Body of pancreas (tissue), 2 donors: ENCODE measurements around a stretch of chr19.

DNA sequence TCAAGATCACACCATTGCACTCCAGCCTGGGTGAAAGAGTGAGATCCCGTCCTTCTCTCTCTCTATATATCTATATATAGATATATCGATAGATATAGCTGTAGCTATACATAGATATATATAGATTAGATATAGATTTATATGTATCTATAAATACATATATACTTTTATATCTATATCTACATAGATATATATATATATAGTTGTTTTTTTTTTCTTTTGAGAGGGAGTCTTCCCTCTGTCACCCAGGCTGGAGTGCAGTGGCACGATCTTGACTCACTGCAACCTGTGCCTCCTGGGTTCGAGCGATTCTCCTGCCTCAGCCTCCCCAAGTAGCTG is 14.7 kb upstream of the WDR18 start:
- PRO-cap: no peak
- RAMPAGE, long total RNA, 2 experiments: no peak in any of the 2 experiments

DNA sequence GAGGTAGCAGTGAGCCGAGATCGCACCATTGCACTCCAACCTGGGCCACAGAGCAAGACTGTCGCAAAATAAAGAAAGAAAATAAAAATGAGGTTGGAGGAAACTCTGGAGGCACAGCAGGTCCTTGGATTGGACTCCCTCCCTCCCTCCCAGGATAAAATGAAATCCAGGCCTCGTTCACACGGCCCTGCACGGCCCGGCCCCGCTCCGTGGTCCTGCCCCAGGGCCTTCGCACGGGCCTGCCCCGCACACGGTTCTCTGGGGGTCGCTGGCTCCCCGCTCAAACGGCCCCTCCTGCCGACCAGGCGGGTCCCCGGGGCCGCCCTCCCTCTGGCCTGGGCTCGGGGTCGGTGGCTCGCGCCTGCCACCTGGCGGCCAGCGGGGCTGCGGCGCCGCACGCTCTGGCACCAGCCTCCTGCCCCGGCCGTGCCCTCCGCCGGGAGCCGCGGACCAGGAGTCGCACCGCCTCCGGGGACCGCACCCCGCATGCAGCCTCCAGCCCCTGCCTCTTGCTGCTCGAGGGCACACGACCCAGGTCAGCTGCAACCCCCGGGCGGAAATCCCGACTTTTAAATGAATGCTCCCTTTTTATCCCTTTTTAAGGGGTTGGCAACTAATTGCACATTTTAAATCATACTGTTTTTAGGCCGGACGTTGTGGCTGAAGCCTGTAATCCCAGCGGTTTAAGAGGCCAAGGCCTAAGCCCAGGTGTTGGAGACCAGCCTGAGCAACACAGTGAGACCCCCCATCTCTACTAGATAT is 1.4 kb upstream of the WDR18 start:
- PRO-cap: no peak
- RAMPAGE, long total RNA, 2 experiments: no peak in any of the 2 experiments

- PRO-cap: no peak
- RAMPAGE, long total RNA, 2 experiments: no peak in any of the 2 experiments
Observed at GRCh38 chr19:991181-991669, 7.1 kb downstream of the WDR18 start.

- PRO-cap: no peak
- RAMPAGE, long total RNA, 2 experiments: no peak in any of the 2 experiments
Observed at GRCh38 chr19:1009443-1010514, 9.6 kb downstream of the GRIN3B start.

GRCh38 chr19:1019623-1020370 is 1.1 kb downstream of the TMEM259 start:
- PRO-cap: no peak
- RAMPAGE, long total RNA, 2 experiments: no peak in any of the 2 experiments

DNA sequence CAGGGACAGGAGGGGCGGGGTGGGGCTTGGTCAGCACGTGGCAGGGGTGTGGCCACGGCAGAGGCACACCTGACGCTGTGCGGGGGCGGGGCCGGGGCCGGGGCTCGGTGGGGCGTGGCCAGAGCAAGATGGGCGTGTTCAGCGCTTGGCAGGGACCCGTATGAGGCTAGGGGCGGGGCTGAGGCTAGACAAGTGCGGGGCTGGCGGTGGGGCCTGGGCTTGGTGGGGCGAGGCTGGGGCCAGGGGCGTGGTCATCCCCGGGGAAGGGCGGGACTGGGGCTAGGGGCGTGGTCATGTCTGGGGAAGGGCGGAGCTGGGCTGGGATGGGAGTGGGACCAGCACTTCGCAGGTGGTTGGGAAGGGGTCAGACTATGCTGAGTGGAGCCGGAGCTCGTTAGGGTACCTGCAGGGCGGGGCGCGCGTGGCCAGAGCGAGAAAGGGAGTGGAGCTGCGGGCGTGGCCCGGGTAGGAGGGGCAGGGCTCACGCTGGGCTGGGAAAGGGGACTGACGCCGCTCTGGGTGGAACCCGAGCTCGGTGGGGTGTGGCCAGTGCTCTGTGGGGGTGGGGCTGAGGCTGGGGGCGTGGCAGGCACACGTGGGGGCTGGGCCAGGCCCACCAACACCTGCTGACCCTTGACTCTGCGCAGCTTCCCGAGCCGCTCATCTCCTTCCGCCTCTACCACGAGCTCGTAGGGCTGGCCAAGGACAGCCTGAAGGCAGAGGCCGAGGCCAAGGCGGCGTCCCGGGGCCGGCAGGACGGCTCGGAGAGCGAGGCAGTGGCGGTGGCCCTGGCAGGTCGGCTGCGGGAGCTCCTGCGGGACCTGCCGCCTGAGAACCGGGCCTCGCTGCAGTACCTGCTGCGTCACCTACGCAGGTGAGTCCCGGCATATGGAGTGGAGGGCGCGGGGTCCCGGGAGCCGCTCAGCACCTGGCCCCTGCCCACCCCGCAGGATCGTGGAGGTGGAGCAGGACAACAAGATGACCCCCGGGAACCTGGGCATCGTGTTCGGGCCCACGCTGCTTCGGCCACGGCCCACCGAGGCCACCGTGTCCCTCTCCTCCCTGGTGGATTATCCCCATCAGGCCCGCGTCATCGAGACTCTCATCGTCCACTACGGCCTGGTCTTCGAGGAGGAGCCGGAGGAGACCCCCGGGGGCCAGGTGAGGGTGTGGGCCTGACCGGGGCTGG is 12.6 kb downstream of the POLR2E start:
- PRO-cap: no peak
- RAMPAGE, long total RNA, 2 experiments: no peak in any of the 2 experiments

DNA sequence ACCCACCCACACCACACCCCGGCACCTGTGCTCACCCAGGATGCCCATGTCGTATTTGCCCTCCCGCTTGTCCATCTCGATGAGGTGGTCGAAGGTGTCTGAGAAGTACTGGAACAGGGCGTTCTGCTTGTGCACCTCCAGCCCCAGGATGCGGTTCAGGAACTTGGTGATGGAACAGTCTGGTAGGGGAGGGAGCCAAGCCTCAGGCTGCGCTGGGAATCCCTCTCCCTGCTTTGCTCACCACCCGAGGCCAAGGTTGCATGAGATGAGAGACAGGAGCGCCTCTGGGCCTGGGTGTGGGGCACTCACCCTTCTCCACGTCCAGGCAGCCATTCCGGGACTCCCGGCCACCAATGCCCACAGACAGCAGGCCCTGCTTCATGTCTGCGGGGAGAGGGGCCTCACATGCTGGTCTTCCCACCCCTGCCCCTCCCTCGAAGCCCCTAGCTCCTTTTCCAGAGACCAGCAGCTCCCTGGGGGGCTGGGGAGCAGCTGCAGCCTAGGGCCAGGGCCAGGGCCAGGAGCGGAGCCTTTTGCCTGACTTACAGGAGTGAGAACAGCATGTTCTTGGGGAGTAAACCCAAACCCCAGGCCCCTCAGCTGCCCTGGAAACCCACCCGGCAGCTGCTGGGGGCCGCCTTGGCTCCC is 7.0 kb downstream of the GPX4 start:
- PRO-cap: no peak
- RAMPAGE, long total RNA, 2 experiments: no peak in any of the 2 experiments

GRCh38 chr19:1130437-1131667 is 27.1 kb downstream of the GPX4 start:
- PRO-cap: no peak
- RAMPAGE, long total RNA, 2 experiments: start-site peak on the minus strand in 1 of 2 experiments, at chr19:1131122-1131497 at its widest, 5 reads per replicate

GRCh38 chr19:1131697-1132600 is 28.2 kb downstream of the GPX4 start:
- PRO-cap: unidirectional peak, minus-strand start at chr19:1131877; bidirectional peak, plus-strand start at chr19:1132366, minus-strand start at chr19:1132279
- RAMPAGE, long total RNA, 2 experiments: start-site peak on the minus strand in 1 of 2 experiments, at chr19:1132147-1132331 at its widest, 20 reads per replicate

DNA sequence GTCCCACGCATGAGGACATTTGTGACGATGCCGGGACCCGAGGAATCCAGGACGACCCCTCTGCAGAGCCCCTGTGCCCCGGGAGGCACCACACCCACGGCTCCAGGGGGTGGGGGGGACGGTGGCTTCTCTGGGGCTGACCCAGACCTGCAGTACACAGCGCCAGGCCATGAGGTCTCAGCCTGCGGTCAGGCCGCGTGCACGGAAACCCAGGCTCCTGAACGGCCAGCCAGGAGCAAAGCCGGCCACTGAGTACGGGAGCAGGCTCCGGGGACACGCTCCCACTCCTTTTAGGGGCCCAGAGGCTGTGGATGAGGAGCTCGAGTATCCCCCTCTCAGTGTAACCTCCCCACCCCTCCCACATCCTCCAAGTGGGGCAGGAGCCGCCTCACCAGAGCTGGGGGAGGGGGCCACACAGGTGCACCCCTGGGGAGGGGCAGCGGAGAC is 6.4 kb downstream of the SBNO2 start:
- PRO-cap: no peak
- RAMPAGE, long total RNA, 2 experiments: no peak in any of the 2 experiments

DNA sequence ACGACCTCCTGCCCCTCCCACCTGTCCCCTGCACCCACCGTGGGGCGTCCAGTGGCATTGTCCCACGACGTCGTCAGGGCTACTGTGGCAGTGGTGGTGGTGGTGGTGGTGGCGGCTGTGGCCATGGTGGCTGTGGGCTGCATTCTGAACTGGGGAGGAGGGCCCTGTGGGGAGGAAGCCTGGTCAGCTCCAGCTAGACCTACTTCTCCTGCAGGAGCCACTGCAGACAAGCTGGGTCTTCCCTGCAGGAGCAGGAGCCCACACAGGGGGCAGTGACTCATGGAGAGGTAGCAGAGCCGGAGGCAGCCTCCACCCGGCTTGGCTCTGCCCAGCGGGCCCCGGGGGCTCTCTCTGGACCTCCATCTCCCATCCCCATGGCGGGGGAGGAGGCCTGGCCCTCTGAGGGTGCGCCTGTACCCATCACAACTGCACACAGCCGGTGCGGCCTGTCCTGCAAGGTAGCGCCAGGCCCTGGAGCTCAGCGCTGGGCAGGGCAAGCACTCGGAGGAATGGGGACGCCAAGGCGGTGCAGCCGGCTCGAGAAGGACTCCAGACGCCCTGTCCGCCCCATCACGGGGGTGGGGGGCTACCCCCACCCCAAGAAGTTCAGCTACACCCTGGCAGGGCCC is 1.7 kb downstream of the CBARP start:
- PRO-cap: no peak
- RAMPAGE, long total RNA, 2 experiments: no peak in any of the 2 experiments

GRCh38 chr19:1252439-1252695 is 4.0 kb downstream of the MIDN start:
- PRO-cap: bidirectional peak, plus-strand start at chr19:1252635, minus-strand start at chr19:1252255
- RAMPAGE, long total RNA, 2 experiments: no peak in any of the 2 experiments

GRCh38 chr19:1258808-1259908 is 10.0 kb upstream of the CIRBP start:
- PRO-cap: bidirectional peak, plus-strand start at chr19:1259393, minus-strand start at chr19:1259314; bidirectional peak, plus-strand start at chr19:1259747, minus-strand start at chr19:1259598
- RAMPAGE, long total RNA, 2 experiments: no peak in any of the 2 experiments

DNA sequence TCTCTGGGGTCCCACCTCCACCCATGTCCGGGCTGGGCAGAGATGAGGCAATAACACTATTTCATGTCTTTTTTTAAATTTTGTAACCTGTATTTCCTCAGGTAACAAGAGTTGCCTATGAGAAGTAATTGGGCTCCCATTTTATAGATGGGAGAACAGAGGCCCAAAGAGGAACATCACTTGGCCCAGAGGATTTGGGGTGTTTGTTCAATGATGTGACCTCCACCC is 9.3 kb upstream of the CIRBP start:
- PRO-cap: no peak
- RAMPAGE, long total RNA, 2 experiments: no peak in any of the 2 experiments

GRCh38 chr19:1263170-1263608 is 5.9 kb upstream of the CIRBP start:
- PRO-cap: no peak
- RAMPAGE, long total RNA, 2 experiments: no peak in any of the 2 experiments

DNA sequence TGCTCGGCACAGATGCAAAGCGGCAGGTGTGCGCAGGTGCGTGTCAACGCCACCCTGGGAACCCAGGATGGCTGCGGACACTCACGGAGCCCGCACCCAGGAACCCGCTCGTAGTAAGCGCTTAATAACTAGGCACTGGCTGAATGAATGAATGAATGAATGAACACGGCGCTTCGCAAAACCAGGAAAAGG is 1.9 kb upstream of the CIRBP start:
- PRO-cap: no peak
- RAMPAGE, long total RNA, 2 experiments: no peak in any of the 2 experiments

- PRO-cap: no peak
- RAMPAGE, long total RNA, 2 experiments: no peak in any of the 2 experiments
Observed at GRCh38 chr19:1276280-1277093, 1.2 kb downstream of the FAM174C start.

DNA sequence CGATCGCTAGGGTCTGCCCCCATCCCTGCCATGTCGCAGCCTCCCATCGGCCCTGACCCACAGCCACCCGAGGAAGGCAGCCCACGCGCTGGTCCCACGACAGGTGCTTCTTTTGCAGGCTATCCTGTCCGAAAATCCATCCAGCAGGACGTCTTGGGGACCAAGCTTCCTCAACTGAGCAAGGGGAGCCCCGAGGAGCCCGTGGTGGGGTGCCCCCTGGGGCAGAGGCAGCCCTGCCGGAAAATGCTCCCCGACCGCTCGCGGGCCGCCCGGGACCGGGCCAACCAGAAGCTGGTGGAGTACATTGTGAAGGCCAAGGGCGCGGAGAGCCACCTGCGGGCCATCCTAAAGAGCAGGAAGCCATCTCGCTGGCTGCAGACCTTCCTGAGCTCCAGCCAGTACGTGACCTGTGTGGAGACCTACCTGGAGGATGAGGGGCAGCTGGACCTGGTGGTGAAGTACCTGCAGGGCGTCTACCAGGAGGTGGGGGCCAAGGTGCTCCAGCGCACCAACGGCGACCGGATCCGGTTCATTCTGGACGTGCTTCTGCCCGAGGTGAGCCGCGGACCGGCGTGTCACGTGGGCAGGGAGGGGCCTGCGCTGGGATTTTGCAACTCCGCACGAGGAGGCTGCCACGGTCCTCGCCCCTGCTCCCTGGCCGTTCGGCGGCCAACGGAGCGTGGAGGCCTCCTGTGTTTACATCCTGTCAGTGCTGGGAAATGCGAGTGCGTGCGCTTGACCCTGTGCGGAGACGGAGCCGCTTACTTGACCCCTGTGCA is 13.0 kb upstream of the NDUFS7 start:
- PRO-cap: no peak
- RAMPAGE, long total RNA, 2 experiments: no peak in any of the 2 experiments

DNA sequence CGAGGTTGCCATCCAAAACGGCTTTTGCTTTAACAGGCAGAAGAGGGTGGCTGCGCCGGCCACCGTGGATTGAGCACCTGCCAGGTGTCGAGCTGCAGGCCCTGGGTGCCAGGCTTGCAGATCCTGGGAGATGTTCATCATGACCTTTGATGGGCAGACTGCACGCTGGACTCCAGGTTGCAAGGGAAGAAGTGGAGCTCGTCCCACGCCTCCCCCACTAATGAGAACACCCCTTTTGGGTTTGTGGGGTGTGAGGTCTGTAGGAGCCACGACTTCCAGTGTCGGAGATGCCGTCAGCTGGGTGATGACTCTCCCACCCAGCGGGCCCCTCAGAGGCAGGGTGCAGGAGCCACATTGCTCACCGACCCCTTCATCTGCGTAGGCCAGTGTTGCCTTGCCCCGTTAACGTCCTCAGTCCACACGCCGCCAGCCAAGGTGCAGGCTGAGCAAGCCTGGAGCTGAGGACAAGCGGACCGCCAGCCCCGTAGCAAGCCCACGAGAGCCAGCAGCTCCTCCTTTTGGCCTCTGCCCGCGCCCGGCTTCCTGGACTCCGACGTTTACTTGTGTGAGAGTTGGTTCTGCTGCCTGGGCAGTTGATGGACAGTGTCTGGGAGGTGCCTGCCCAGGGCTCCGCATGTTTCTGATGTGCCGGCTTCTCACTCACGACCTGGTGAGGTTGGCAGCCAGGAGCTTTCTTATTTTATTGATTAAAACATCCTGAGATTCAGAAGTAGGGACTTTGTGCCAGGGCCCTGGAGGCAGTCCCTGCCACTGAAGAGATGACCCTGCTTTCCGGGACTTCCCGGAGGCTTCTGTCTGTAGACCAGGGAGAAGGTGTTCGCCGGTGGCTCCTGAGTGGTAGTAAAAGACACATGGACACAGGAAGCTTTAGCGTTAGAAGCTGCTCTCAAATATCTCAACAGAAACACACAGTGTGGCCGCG is 5.6 kb downstream of the DAZAP1 start:
- PRO-cap: no peak
- RAMPAGE, long total RNA, 2 experiments: no peak in any of the 2 experiments

DNA sequence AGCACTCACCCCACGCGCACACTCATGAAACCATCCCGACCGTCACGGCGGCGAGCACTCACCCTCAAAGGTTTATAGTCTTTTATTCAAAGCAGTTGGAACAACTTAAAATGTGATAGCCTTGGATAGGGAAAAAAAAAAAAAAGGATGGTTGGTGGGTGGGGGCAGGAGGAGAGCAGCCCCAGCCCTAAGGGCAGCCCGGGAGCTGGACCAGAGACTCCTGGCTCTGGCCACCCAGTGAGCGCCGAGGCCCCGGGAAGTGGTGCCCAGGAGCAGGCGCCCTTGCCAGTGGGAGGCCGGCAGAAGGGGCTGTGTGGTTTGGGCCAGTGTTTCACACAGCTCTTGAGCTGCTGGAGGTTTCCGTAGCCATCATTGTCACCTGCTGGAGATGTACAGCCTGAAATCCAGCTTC is 13.0 kb downstream of the DAZAP1 start:
- PRO-cap: no peak
- RAMPAGE, long total RNA, 2 experiments: no peak in any of the 2 experiments